Vein endothelial cell (primary cell): ENCODE measurements around the gene MCRIP1.

DNA sequence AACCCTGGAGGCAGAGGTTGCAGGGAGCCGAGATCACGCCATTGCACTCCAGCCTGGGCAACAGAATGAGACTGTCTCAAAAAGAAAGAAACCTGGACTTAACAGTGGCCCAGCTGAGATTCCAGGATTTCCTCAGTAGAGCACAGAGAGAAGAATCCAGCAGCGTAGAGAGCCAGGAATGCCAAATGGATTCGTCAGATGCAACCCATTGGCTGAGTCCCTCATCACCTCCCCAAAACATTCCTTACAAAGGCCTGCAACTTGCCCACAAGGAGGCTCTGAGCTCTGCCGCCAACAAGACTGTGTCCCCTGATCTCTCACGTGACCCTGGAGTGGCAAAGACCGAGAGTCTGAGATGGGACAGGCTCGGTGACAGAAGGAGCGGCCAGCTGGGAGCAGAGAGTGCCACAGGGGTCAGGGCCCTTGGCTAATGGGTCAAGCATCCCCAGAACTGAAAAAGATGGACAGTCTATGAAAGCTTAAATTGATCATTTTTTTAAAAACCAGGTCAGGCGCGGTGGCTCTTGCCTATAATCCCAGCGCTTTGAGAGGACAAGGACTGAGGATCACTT, 6.9 kb upstream of the CHMP6 start:
- CAGE, long polyA plus RNA, result no peak

DNA sequence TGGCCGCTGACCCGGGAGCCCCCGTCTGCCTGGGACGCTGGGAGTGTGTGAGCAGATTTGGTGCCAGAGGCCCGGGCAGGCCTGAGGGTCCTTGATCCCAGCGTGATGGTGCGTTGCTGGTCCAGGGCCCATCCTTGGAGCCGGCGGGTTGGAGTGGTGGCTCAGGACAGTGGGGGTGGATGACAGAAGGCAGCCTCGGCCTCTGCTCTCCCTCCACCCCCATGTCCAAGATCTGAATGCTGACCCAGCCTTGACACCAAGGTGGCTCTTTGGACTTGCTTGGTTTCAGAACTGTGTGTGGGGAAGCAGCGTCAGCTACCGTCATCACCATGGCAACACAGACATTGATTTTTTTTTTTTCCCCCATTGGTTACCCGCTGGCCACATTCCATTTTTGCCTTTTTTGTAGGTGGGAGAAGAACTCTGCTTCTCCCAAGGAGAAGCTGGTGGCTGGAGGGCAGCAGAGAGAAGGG, 35.8 kb downstream of the BAIAP2 start:
- CAGE, long polyA plus RNA, result no peak

DNA sequence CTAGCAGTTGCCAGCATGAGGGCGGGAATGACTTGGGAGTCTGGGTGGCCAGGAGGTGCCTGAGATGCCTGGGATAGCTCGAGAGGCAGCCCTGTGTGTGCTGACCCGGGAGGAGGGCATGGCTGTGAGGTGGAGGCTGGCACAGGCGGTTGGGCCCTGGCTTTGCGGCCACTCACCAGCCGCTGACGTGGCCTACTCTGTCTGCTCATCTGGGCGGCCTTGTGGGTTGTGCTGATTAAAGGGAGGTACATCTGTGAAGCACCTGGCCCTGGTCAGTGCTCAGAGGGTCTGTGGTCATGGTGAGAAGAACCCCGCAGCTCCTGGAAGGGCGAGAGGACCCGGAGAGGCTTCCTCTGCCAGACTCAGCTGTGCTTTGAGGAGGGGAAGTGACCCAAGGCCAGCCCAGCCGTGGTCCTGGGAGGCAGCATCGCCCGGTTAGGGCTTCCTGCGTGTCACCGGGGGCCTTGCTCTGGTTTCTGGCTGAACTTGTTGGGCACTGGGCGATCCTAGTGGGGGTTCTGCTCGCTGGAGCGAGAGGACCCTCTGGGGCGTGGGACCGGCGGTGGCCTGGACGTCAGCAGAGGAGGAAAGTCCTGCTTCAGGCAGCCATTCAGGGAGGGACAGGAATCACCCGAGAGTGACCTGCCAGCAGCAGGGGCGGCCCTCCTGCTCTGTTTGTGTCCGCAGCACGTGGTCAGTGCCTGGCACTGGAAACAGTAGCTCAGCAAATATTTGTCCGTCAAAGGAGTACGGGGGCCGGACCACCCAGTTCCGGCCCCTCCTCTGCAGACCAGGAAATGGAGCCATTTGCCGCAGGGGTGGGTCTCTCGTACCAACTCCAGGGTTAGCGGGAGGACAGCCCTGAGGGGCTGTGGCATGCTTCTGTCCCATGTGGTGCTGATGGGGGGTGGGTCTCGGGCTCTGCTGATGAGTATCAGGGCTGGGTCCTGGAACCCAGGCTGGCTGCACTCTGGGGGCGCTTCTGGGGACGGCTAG, 48.1 kb downstream of the BAIAP2 start:
- CAGE, long polyA plus RNA, result no peak

- CAGE, long polyA plus RNA, result no peak
Observed at GRCh38 chr17:81097358-81097794, 62.4 kb downstream of the BAIAP2 start.

DNA sequence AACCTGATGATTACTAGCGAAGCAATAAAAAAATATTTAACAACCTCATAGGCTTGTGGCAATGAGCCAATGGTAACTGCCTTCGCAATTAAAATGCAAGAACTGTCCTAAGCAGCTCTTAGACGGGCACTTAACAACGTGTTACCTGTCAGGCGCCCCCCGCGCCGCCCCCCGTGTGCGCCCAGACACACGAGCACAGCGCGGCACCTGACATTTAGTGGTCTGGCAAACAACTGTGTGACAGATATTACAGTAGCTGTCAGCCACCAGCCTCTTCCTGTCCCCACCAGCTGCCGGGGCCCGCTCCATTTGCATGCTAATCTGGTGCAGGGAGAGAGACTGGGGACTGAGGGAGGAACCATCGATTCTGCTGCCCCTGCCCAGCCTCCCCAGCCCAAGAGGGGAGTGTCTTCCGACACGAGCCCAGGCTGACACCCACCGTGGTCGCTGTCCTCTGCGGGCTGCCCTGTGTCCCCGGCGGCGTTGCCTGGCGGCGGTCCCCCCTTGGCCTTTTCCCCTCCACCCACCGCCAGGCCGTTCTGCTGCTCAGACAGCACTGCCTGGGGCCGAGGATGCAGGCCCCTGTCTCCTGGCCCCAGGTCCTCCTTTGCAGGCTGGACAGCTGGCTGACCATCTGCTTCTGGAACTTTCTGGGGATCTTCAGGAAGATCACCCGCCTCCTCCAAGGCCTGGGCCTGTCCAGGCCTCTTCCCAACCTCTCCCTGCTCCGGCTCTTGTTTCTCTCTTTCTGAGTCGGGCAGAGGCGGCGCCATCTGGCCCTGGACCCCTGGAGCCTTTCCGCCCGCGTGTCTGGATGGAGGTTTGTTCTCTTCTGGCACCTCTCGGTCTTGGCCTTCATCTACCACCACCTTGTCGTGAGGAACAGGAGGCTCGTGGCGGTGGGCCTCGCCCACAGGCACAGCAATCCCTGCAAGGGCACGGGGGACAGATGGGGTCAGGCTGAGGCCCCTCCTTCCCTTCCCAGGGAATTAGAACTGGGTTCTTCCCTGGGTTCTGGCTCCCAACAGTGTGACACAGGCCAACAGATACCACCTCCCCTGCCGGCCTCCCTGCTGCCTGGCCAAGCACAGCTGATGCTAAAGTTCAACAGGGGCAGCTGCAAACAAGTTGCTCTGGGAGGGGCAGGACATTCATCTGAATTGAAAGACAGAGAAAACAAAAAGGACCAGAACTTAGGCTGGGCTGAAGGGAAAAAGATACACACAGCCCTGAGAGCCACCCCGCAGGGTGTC, 13.1 kb downstream of the NDUFAF8 start:
- CAGE, long polyA plus RNA, result no peak

GRCh38 chr17:81293179-81293437, 2.0 kb downstream of the SLC38A10 start:
- CAGE, long polyA plus RNA, result no peak

- CAGE, long polyA plus RNA, result no peak
Observed at GRCh38 chr17:81384942-81386221, 9.9 kb upstream of the BAHCC1 start.

DNA sequence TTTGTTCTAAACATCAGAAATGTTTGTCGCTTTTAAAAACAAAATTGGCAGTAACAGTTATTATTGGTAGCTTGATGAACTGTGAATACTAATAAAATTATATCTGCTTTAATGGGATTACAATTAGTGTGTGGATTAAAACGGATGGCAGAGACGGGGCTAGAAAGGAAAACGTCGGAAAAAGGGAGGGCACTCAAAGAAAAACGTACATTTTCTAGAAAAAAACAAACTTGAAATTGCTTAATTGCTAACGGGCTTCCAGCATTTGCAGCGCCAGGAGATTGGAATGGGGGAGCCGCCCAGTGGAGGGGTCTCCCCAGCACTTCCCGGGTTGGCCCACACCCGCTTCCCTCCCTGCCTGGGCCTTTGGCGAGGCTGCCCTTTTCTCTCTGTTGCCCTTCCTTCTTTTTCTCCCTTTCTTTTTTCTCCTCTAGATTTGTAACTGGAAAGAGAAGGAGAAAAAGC, 5.8 kb downstream of the BAHCC1 start:
- CAGE, long polyA plus RNA, result no peak

GRCh38 chr17:81401474-81402351, 6.5 kb downstream of the BAHCC1 start:
- CAGE, long polyA plus RNA, result no peak

DNA sequence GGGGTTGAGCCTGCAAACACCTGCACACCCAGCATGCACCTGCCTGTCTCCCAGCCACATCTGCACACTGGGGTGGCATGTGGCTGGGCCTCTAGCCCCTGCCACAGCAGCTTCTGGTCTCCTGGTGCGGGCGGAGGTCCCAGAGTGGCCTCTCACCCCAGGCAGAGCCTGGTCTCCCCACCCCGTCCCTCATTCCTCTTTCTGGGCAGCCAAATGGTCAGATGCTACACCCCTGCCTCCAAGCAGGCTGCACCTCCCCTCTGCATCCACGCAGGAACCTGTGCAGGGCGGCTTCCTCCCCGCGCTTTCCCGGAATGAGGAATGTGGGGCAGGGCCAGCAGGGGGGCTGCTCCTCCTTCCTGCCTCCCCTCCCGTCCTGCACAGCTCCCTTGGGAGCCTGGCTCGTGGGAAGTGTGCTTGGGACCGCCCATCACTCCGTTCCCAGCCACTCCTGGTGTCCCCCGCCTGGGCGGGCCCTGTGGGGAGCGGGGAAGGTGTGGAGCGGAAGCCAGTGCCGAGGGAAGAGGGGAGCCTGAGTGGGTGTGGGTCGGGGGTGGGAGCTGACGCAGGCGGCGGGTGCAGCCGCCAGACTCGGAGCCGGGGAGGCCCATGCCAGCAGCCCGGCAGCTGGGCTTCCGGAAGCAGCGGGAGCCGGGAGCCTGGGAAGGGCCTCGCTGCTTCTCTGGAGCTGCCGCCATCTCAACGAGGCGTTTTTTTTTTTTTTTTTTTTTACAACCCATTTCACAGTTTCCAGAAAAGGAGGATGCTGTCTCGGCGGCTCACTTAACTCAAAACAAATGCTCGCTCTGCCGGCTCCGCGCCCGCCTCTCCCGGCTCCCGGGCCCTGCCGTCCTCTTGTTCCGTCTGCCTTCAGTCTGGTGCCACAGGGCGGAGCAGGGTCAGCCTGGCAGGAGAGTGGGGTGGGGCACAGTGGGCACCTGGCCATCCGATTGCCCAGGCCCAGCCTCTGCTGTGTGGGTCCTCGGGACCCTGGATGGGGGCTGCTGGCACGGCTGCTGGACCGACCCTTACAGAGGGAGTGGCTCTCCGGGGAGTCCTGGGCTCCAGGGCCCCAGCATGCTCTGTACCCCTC, 24.2 kb downstream of the BAHCC1 start:
- CAGE, long polyA plus RNA, result no peak

- CAGE, long polyA plus RNA, result no peak
Observed at GRCh38 chr17:81481158-81482154, 31.1 kb downstream of the ACTG1 start.

DNA sequence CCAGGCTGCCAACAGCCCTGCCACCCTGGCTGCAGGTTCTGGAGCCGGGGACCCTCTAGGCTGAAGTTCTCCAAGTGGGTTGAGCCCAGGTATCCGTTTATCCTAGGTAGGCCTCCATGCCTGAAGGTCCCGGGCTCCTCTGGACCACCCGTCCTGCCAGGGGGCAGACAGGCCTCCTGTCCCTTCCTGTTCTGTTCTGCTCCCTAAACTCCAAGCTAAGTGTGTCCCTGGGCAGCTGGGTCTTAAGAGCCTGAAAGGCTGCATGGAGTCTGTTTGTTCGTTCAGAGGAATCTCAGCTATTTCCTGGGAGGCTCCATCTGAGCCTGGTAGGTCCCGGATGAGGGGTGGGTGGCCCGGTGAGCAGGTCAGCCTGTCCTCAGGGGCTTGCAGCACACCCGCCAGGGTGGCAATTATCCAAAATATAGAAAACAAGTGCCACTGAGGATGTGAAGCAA, 12.6 kb downstream of the ACTG1 start:
- CAGE, long polyA plus RNA, result no peak

GRCh38 chr17:81537064-81537772, 9.0 kb downstream of the FSCN2 start:
- CAGE, long polyA plus RNA, result no peak

DNA sequence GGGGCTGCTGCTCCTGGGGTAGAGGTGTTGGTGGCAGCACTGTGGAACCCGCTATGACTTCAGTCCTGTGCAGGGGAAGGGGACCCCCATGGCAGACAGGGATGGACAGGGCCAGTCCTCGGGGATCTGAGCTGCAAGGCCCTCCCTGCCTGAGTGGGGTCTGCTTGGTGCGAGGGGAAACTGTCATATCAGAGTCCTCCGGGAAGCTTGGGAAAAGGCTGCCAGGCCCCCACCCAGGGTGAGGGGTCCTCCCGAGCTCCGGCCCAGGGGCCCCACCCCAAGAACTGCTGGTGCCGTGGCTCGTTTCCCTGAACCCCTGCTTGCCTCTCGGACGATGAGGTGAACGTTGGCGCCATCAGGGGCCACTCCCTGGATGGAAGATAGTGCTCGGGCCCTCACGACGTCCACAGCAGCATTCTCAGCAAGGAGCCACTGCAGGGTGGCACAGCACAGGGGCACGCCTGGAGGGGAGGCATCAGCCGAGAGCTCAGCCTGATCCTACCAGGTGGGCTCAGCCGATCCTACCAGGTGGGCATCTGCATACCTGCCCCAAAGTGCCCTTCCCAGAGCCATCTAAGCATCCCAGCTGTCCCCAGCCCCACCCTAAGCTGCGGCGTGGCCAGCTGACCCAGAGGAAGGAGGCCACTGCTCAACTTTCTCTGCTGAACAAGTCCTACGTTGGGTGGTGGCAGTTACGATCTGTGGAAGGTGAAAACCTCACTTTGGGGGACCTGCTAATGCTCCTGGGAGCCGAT, 6.6 kb downstream of the FAAP100 start:
- CAGE, long polyA plus RNA, result no peak

DNA sequence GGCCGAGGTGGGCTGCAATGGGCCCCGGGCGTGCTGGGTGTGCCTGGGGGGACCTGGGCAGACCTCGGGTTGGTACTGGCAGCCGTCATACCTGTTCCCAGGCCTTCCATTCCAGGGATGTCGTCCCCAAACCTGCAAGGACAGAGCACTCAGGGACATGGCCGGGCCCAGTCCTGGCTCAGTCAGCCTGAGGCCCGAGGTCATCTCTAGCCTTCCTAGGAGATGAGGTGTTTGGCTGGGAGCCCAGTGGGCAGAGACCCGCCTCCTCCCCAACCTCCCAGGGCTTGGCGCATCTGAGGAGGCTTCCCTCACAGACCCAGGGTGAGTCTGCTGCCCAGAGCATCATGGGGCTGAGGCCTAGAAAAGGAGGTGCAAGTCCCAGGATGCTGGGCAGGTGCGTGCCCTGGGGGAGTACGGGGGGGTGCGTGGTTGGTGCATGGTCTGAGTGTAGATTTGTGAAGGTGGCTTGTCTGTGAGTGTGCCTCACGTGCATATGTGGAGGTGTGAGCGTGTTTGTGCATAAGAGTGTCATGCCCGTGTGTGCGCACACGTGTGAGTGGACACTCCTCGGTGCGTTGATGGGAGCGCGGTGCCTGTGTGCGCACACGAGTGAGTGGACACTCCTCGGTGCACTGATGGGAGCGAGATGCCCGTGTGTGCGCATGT, 4.7 kb downstream of the PDE6G start:
- CAGE, long polyA plus RNA, result no peak

DNA sequence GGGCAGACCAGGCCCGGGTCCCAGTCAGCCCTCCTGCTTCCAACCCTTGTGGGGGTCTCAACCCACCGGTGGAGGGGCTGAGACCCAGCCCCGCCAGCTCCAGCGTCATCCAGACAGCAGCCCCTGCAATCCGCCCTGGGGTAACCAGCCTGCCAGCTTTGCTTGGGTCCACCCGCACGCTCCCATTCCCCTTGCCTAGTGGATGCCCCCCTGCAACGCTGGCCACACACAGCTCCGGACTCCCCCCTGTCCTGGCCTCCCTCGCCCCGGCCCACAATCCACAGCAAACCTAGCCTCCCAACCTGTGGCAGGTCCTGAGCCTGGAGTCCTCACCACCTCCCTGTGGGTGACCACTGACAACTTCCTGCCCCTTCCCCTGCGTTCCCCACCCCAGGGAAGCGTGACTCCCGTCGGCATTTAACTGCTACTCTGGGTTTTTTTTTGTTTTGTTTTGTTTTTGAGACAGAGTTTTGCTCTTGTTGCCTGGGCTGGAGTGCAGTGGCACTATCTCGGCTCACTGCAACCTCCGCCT, 2.9 kb downstream of the PDE6G start:
- CAGE, long polyA plus RNA, result no peak

- CAGE, long polyA plus RNA, result no peak
Observed at GRCh38 chr17:81689233-81689432, 5.3 kb downstream of the HGS start.

- CAGE, long polyA plus RNA, result no peak
Observed at GRCh38 chr17:81690998-81691203, 7.1 kb downstream of the HGS start.

DNA sequence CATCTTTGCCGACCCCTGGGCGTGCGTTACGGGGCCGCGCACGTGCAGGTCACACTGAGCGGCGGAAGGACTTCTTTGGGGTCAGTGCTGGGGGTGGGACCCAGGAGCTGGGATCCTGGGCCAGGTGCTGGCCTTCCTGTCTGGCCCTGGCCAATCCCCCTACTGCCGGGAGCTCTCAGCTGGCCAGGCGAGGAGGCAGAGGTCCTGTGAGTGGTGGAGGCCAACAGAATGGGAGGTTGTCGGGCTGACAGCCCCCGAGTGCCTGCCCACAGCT, 2.0 kb downstream of the SLC25A10 start:
- CAGE, long polyA plus RNA, result no peak

- CAGE, long polyA plus RNA, result start-site peak on the minus strand at chr17:81833259-81833277, 331 and 272 reads in 2 replicates
Observed at GRCh38 chr17:81832478-81833529, at the start of gene MCRIP1. TSS of gene MCRIP1 (minus strand) at chr17:81833291.